MCF 10A (cell line): Measurements from ENCODE around the genes CHEK1, VSIG10L2 and TIRAP.

GRCh38 chr11:125343700-125344103 lies 152.4 kb downstream of the FEZ1 start:
- PRO-cap: no peak
- RRBS: no CpG with 5 or more reads among the region's 14 CpGs

- PRO-cap: no peak
- RRBS: 27% methylated on average over 4 of the region's 19 CpGs
Observed at GRCh38 chr11:125408151-125408861, 87.8 kb downstream of the FEZ1 start.

- PRO-cap: no peak
- RRBS: no CpG with 5 or more reads among the region's 15 CpGs
Observed at GRCh38 chr11:125489185-125489760, 6.8 kb downstream of the FEZ1 start.

GRCh38 chr11:125624968-125626033 lies at the start of gene CHEK1:
Gene CHEK1, plus strand, starts transcription at chr11:125625163.
- PRO-cap: bidirectional peak, plus-strand start at chr11:125625431, minus-strand start at chr11:125625446; bidirectional peak, plus-strand start at chr11:125625537, minus-strand start at chr11:125625547; bidirectional peak, plus-strand start at chr11:125625976, minus-strand start at chr11:125625811
- RRBS: 5% methylated on average over 3 of the region's 67 CpGs

DNA sequence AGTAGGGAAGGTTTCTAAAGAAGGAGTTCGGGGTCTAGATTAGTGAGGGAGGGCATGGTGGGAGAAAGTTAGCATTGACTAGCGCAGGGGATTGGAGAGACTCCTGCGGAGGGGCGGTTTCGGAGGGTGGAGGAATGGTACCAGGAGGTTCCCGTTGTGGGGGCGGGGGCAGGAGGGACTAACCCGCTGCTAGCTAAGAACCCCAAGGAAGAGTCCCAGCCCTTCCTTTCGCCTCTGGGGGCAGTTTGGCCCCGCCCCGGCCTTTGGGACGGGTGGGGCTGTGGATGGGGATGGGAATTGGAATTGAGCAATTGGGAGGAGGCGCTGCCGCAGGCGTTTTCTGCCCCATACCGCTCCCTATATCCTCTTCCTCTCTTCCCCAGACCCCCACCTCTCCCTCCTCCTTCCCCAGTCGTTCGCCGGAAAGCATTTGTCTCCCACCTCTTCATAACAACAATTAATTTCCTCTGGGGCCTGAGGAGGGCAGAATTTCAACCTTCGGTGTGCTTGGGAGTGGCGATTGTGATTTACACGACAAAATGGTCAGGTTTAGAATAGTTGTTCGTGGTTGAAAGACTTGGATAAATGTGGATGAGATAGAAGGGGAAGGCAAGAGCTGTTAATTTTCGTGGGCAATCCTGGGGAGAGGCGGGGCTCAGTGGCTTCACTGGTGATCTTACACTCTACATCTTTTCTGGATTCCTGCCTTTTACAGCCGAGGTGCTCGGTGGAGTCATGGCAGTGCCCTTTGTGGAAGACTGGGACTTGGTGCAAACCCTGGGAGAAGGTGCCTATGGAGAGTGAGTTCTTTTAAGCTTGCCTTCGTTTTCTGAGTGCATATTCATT lies 1.3 kb downstream of the CHEK1 start:
- PRO-cap: bidirectional peak, plus-strand start at position 504 of the sequence, minus-strand start at position 180 of the sequence
- RRBS: no CpG with 5 or more reads among the region's 28 CpGs

GRCh38 chr11:125684304-125684908 lies 3.8 kb upstream of the ACRV1 start:
- PRO-cap: no peak
- RRBS: no CpG with 5 or more reads among the region's 2 CpGs

GRCh38 chr11:125946029-125946328 lies at the start of gene VSIG10L2:
Gene VSIG10L2, plus strand, starts transcription at chr11:125946044.
- PRO-cap: no peak
- RRBS: no CpG with 5 or more reads among the region's 5 CpGs

- PRO-cap: no peak
- RRBS: no CpG with 5 or more reads among the region's 8 CpGs
Observed at GRCh38 chr11:125994582-125995222, 48.9 kb downstream of the VSIG10L2 start.

DNA sequence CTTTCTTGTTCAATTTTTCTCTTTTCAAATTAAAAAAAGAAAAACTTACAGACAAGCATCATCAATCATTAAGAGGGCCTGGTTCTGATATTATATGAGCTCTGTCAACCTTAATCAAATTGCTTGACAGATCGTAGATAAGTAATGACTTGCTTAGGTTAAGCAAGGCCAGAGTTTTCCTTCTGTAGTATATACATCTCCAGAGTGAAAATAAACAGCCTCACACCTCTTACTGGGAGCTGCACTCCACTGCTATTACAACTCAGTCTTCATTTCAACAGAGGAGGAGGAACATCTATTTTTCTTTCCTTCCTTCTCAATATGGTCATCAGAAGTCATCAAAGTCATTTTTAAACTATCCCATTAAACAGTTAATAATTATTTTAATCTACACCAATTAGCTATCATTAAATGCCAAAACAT lies 13.5 kb downstream of the CDON start:
- PRO-cap: no peak
- RRBS: no CpG with 5 or more reads among the region's 1 CpG

GRCh38 chr11:126162908-126163770 lies 48.3 kb downstream of the RPUSD4 start:
- PRO-cap: no peak
- RRBS: no CpG with 5 or more reads among the region's 26 CpGs

DNA sequence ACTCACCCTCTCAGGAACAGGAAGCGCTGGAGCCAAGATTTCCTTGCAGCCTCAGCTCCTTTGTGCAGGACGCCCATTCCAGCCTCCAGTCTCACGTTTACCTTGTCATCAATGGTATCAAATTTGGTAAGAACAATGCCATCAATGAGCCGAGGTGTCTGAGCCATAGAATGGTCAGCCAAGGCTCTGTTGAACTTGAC lies 4.7 kb downstream of the SRPRA start:
- PRO-cap: no peak
- RRBS: no CpG with 5 or more reads among the region's 4 CpGs

DNA sequence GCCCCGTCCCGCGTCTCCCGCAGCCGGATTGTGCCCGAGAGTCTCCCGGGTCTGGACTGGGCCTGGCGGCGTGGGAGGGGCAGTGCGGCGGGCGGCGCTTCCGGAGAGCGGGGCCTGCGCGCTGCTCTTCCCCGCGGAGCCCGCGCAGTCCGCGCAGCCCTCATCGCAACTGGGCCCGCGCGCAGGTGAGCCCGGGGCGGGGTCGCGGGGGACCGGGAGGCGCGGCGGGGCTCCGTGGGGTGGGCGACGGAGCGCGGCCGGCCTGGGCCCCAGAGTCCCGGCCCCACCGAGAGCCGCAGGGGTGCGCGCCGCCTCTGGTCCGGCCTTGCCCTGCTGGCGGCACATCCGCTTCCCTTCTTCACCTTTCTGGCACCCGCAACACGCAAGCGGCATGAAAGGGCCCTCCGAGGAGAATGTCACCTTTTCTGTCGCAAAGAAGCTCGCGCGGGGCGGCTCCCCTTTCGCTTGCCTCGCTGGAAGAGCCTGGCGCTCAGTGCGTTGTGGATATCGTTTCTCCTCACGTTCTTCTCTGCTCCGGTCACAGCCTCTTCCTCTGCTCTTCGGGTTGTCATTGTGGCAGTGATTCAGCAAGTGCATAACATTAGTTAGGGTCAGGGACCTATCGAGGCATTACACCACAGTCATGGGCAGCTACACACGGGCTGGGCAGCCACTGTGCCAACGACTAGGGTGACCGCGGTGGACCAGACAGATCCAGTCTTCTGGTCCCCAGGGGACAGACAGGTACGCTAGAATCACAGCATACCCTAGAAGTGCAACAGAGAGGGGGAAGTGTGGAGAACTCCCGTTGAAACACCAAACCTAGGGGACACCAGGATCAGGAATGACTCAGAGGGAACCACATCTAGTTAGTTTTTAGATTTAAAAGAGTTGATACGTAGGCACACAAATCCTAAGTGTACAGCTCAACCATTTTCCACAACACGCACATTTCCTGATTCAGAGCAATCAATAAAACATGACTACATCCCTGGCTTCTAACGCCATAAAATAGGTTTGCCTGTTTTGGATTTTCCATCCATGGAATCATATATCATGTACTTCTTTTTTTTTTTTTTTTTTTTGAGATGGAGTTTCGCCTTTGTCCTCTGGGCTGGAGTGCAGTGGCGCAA lies at the start of gene TIRAP:
Gene TIRAP, plus strand, starts transcription at position 125 of the 1,133 bp plus-strand sequence.
- PRO-cap: bidirectional peak, plus-strand start at position 82 of the sequence, minus-strand start at position 32 of the sequence; bidirectional peak, plus-strand start at position 630 of the sequence, minus-strand start at position 573 of the sequence
- RRBS: under 1% methylated on average over 39 of the region's 79 CpGs

DNA sequence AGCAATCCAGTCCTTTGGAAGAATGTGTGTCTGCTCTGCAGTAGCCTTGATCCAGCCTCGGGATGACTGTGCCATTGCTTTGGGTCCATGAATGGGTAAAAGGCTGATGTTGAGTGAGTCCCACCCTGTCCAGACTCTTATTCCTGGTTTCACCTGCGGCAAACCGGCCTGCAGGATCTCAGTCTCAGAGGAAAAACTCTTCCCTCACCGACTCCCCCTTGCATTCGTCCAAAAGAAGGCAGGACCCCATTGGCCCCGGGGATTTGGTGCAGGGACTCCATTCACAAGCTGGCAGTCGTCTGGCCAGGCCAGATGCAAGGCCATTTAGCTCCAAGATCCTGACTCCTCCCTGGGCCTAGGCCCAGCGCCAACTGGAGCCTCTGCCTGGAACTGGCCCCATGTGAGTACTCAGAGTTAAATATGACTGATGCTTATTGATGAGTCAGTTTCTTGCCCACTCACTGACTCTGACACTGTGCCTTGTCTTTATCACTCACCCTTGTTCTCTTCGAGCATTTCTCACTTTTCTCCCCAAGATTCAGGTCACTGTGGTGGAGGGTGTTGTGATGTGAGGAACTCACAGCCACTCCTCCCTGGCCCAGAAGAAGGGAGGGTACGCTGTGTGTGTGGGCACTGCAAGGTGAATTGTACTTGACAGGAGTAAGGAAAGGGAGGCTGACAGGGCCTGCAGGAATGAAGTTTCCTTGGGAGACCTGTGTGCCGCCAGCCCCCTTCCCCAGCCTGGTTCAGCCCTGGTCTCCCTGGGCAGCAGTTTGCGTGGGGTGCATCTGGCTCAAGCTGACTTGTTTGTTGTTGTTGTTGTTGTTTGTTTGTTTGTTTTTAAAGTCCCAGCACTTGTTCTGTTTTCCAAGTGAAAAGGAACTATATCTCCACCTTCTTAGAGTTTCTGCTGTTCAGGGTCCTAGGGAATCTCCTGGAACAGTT lies 23.3 kb upstream of the ST3GAL4 start:
- PRO-cap: bidirectional peak, plus-strand start at position 546 of the sequence, minus-strand start at position 373 of the sequence
- RRBS: 38% methylated on average over 3 of the region's 12 CpGs

GRCh38 chr11:126358119-126358768 lies 2.8 kb downstream of the ST3GAL4 start:
- PRO-cap: no peak
- RRBS: no CpG with 5 or more reads among the region's 15 CpGs

GRCh38 chr11:126382625-126383141 lies 27.2 kb downstream of the ST3GAL4 start:
- PRO-cap: no peak
- RRBS: no CpG with 5 or more reads among the region's 5 CpGs

- PRO-cap: no peak
- RRBS: 100% methylated on average over 3 of the region's 20 CpGs
Observed at GRCh38 chr11:126415580-126416408, 60.3 kb downstream of the ST3GAL4 start.

- PRO-cap: no peak
- RRBS: no CpG with 5 or more reads among the region's 5 CpGs
Observed at GRCh38 chr11:126430608-126431020, 75.1 kb downstream of the ST3GAL4 start.

- PRO-cap: no peak
- RRBS: no CpG with 5 or more reads among the region's 6 CpGs
Observed at GRCh38 chr11:126631230-126631566, 275.7 kb downstream of the ST3GAL4 start.

- PRO-cap: no peak
- RRBS: no CpG with 5 or more reads among the region's 6 CpGs
Observed at GRCh38 chr11:126658418-126659003, 303.0 kb downstream of the ST3GAL4 start.

DNA sequence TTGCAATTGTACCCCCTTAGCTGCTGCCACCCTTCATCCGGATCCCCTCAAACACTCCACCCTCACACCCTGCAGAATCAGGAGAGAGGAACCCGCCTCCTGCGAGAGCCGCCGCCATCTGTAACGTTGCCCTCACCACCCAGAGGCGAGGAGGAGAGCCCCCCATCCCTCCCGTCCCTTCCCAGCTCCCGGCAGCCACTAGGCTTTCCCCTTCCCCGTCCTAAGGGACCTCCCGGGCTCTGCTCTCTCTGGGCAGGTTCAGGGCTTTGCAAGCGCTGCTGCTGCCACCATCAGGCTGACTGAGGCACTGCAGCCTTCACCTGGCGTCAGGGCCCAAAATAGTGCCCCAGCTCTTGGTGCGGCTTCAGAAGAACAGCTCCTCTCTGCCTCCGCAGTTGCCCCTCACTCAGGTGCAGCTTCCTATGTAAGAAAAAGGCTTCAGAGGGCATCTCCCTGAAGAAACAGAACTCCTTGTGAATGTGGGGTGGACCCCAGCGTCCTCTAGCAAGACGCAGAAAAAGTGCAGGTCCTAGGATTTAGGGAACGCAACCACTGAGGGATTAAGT lies 10.2 kb downstream of the KIRREL3 start:
- PRO-cap: no peak
- RRBS: no CpG with 5 or more reads among the region's 18 CpGs